Aortic smooth muscle cell (primary cell): ENCODE data around the genes ADGRB2 and TMEM39B.

DNA sequence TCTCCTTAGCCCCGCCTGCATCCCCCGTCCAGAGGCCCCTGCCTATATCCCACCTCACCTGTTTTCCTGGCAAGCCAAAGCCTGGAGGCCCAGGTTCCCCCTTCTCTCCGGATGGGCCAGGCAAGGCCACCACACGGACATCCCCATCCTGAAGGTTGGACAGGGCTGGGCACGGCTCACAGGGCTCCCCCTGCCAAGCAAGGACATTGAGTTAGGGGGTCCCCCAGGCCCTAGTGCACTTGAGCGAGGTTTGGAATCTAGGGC, 18.3 kb downstream of the COL16A1 start:
- RRBS = no CpG with 5 or more reads among the region's 6 CpGs

GRCh38 chr1:31689317-31690140, 14.3 kb downstream of the COL16A1 start:
- RRBS = no CpG with 5 or more reads among the region's 7 CpGs

DNA sequence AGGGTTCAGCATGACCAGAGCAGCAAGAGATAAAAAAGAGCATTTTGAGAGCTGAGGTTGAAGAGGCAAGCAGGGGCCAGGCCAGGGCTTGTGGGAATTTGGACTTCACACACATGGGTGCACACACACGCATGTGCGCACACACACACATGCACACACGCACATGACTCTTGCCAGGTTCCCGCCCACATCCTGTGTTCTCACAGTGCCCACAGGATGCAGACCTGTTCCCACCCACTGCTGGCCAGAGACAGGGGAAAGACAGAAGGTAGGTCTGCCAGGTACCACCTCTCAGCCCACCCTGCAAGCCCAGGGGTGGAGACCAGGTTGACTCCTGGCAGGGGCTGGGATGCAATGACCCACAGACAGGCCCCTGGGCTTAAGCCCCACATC, 4.5 kb downstream of the COL16A1 start:
- RRBS = no CpG with 5 or more reads among the region's 4 CpGs

DNA sequence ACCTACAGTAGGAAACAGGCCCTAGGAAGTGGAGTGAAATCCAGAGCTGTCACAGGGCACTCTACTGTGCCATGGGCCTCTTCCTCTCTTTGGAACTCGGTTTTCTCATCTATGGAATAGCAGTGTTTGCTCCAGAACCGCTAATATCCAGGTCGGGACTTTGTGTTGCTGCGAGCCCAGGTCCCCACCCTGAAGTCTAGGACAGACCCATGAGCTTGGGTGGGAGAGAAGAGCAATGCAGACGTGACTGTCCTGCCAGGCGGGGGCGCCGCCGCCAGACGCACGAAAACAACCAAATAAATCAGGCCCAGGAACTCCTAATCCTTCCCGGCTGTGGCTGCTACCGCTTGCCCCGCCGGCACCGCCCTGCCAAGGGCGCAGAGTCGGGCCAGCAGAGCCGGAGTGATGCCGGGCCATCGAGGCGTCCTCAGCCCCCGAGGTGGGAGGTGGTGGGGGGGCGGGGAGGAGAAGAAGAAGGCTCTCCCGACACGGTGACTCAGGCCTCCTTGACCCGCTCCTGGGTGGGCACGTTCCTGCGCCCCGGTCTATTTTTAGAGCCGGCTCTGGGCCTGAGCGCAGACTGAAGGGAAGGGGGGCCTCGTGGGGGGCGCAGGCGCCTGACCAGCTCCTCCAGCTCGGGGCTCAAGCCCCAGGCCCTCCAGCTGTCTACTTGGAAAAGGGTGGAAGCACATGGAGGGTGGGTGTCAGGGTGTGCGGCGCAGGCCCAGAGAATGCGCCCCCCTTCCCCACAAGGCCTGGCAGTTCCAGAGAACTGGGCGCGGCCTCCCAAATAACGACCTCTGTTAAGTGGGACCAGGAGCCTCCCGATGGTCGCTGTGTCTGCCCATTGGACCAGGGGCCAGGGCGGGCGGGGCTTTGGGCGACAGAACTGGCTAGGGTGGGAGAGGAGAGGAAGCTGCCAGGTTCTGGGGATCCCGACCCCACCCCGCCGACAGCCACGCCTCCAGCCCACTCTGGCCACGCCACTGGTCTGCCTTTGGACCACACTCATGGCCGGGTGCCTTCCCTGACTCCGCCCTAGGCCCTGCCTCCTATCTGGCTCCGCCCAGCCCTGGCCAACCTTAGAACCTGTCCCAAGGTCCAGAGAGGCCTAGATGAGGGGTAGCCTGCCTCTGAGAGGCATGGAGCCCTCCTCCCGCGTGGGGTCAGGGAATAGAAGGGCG, 10.8 kb upstream of the COL16A1 start:
- RRBS = 4% methylated on average over 5 of the region's 58 CpGs

DNA sequence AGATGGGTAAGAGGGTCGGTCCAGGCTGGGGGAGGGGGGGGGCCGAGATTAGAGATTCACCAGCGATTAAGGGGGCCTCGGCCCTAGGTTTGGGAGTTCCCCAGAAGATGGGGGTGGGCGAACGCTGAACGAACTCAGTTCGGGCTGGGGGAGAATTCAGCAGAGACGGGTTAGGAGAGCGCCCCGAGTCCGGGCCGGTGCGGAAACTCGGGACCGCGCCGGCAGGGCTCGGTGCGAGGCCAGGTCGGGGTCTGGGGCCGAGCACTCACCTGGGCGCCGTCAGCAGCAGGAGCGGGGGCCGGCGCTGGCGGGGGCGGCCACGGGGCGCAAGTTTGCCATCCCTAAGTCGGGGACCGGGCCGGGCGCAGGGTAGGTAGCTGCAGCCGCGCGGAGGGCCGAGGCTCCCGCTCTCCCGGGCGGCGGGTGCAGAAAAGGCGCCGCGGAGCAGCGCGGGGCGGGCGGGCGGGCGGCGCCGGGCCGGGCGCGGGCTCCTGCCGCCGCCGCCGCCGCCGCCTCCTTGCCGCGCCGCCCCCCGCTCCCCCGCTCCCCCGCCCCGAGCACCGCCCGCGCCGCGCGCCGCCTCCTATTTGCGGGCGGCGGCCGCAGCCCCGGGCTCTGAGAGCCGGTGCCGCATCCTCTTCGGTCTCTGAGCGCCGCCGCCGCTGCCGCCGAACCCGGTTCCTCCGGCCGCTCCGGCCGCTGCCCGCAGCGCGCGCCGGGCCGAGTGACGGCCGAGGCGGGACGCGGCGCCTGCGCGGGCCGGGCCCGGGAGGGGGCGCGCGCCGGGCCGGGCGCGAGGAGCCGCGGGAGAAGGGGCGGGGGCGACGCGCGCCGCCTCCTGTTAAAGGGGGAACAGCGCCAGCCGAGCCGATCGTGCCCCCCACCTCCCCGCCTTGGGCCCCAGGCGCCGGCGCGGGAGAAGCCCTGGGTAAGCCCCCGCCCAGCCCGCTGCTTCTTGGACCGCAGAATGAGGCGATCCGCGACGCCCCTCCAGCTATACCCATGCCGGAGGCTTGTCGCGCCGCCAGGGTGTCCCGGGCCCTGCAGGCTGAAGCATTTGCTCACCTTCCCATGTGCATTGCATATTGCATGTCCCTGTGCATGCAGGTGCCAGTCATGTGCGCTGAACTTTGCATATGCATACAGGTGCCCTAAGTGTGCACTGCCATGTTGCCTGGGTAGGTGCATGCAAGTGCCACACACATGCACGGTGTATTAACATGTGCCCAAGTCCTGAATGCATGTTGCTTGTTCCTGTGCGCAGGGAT, at the start of gene ADGRB2:
Gene ADGRB2 (minus strand): TSS at position 726 of the 1,268 bp plus-strand sequence.
- RRBS = 2% methylated on average over 71 of the region's 151 CpGs

- RRBS = no CpG with 5 or more reads among the region's 8 CpGs
Observed at GRCh38 chr1:31848674-31849177, 32.9 kb upstream of the SPOCD1 start.

GRCh38 chr1:31881109-31881606, 57.0 kb downstream of the PTP4A2 start:
- RRBS = no CpG with 5 or more reads among the region's 3 CpGs

GRCh38 chr1:31903786-31903998, 34.5 kb downstream of the PTP4A2 start:
- RRBS = no CpG with 5 or more reads among the region's 3 CpGs

- RRBS = no CpG with 5 or more reads among the region's 8 CpGs
Observed at GRCh38 chr1:31934635-31935625, 3.2 kb downstream of the PTP4A2 start.

DNA sequence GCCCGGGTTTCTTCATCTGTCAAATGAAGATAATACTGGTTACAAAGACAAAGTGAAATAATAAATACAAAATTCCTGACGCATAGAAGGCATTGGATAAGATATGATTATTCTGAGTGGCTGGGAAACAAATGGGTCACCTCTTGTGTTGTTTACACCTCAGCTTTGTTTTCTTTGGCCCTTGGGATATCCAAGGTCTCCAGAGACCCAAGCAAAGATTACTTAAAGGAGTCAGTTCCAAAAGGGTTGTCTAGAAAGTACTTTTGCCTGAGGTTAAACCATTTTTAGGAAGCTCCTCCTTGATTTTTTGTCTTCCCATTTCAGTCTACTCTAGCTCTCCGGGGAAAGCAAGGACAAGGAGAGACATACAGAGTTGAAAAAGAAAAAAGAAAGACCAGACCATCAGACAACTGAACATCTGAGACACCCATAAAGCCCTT, 9.7 kb downstream of the KHDRBS1 start:
- RRBS = no CpG with 5 or more reads among the region's 3 CpGs

DNA sequence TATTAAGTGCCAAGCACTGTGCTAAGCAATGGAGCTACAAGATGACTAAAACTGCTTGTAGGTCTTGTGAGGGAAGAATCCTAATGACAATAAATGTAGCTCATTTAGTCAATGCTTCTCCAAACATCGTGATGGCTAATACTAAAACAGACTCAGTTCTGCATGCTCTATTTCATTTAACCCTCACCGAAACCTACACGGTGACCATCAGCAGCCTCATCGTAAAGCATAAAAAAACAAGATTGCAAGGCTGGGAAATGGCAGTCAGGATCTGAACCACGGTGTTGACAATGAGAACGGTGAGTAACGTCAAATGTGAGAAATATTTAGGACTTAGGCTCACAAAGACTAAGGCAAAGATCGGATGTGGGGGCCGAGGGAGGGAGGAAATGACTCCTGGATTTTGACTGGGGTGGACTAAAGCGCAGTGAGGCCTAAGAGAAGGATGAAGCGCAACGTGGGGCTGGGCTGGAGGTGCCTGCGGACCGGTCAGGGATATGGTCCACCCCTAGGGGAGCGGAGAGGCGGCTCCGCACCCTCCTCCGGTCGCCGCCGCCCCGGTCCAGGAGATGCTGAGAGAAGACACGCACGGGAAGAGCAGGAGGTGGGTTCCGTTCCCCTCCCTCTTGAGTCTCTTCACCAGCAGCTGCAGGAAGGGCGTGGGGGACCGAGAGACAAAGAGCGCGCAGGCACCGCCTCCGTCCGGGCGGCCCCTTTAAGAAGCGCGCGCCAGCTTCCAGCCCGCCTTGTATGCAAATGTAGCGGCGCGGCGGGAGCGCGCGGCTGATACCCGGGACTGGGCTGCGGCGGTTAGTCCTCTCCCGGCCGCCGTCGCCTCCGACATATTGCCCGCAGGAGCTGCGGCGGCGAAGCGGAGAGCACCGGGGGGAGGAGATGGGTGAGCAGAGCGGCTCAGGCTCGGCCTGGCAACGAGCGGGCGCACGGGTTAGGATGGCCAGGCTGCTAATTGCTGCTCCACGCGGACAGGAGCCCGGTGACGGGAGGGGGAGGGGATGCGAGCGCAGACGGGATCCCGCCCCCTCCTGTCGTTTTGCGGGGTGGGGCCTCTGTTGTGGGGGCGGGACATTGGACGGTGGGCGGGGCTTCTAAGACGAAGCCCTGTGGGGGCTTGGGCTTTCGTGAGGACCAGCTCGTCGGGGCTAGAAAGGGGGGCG, at the start of gene TMEM39B:
Gene TMEM39B (plus strand): TSS at position 786 of the 1,175 bp plus-strand sequence.
- RRBS = 1% methylated on average over 33 of the region's 82 CpGs

DNA sequence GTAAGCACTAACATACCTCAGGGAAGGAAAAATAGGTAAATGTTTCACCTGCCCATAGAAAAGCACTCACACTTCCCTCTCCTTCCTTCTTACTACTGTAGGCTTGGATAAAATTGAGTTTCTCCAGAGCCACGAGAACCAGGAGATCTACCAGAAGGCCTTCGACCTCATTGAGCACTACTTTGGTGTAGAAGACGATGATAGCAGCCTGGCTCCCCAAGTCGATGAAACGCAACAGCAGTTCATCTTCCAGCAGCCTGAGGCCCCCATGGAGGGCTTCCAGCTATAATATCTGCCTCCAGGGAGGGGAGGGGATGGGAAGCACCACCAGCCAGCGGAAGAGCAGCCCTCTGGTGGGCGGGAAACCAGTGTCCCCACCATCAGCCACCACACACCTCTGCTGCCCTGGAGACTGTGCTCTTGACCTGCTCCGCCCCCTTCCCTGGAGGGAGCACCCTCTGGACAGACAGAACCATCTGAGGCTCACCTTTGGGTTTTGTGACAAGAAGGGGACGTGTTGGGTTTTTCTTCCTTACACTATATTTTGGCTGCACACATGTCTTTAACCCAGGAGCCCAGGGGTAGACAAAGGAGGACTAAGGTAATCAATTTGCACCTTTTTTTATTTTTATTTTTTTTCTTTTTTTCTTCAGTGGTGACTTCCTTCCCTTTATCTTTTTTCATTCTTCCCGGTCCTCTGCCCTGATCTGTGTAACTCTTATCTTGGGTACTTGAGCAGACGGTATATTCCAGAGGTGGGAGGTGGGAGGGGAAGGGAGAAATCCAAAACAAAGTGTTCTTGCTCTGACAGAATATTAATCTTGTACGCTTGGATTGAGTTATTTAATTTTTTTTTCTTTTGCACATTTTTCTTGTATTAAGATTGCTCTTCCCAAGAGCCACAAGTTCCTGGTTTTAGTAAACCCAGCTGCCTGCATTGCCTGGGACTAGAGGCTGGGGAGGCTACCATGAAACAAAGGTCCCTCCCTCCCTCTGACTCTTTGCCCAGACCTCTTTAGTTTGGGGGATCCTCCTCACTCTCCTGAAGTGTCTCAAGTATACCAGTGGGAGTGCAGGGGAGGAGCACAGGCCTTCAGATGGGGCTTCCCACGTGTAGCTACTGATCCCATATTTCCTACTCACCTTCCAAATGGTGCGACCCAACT, 8.5 kb upstream of the TXLNA start:
- RRBS = no CpG with 5 or more reads among the region's 14 CpGs

DNA sequence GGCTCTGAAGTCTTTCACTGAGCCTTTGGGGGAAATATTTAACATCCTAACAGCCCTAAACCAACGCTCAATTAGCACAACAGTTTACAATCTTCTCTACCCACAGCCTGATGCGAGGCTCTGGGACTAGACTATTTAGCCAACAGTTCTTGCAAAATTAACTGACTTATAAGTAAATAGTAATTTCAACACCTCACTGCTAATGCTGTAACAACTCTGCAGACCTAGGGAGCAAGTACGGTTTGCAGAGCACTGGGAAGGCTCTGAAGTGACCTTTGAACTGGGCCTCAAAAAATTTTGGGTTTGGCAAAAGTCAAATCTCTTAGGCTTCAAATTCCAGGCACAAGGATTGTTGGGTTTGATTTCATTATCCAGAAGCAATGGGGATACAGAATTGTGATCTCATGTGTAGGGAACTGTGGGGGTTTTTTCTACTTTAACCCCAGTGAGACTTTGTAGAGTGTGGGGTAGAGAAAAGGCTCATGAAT, 1.1 kb upstream of the TXLNA start:
- RRBS = no CpG with 5 or more reads among the region's 3 CpGs

GRCh38 chr1:32197404-32198067, 2.9 kb upstream of the CCDC28B start:
- RRBS = no CpG with 5 or more reads among the region's 6 CpGs

DNA sequence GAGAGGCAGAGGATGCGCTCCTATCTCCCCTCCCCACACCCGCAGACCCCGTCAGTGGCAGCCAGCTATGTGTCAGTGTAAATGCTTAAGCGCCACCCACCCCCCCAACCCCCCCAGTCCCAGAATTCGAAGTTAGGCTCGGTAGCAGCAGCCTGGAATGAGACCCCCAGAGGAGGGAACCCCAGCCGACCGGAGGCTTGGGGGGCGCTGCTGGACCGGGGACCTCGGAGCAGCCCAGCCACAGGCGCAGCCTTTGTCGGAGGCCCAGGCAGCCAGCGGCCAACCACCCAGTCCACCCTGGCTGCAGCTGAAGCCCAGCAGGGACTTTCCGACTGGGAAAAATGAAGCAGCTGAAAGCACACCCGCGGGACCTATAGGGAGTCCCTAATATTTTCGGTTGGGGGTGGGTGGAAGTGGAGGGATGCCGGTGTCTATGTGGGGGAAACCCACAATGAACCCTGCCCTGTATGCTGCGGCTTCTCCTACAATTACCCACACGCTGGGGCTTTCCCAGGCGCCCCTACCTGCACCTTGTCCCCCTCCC, 606 bp downstream of the CCDC28B start:
- RRBS = no CpG with 5 or more reads among the region's 22 CpGs

- RRBS = no CpG with 5 or more reads among the region's 5 CpGs
Observed at GRCh38 chr1:32263769-32264216, 12.7 kb downstream of the LCK start.

DNA sequence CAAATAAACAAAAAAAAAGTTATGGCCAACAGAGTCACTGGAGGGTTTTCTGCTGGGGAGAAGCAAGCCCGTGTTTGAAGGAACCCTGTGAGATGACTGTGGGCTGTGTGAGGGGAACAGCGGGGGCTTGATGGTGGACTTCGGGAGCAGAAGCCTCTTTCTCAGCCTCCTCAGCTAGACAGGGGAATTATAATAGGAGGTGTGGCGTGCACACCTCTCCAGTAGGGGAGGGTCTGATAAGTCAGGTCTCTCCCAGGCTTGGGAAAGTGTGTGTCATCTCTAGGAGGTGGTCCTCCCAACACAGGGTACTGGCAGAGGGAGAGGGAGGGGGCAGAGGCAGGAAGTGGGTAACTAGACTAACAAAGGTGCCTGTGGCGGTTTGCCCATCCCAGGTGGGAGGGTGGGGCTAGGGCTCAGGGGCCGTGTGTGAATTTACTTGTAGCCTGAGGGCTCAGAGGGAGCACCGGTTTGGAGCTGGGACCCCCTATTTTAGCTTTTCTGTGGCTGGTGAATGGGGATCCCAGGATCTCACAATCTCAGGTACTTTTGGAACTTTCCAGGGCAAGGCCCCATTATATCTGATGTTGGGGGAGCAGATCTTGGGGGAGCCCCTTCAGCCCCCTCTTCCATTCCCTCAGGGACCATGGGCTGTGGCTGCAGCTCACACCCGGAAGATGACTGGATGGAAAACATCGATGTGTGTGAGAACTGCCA, 18.0 kb upstream of the HDAC1 start:
- RRBS = no CpG with 5 or more reads among the region's 9 CpGs

GRCh38 chr1:32322529-32323058, 13.4 kb downstream of the MARCKSL1 start:
- RRBS = no CpG with 5 or more reads among the region's 10 CpGs

- RRBS = no CpG with 5 or more reads among the region's 2 CpGs
Observed at GRCh38 chr1:32330276-32330618, 5.8 kb downstream of the MARCKSL1 start.

- RRBS = no CpG with 5 or more reads among the region's 6 CpGs
Observed at GRCh38 chr1:32373088-32373857, 10.9 kb downstream of the TSSK3 start.